Jurkat, Clone E6-1 (cell line): ENCODE data around the gene DTNA.

GRCh38 chr18:32269845-32270680, 80.2 kb downstream of the MEP1B start:
- RRBS: no CpG with 5 or more reads among the region's 20 CpGs

GRCh38 chr18:32270681-32271169, 80.9 kb downstream of the MEP1B start:
- RRBS: no CpG with 5 or more reads among the region's 6 CpGs

DNA sequence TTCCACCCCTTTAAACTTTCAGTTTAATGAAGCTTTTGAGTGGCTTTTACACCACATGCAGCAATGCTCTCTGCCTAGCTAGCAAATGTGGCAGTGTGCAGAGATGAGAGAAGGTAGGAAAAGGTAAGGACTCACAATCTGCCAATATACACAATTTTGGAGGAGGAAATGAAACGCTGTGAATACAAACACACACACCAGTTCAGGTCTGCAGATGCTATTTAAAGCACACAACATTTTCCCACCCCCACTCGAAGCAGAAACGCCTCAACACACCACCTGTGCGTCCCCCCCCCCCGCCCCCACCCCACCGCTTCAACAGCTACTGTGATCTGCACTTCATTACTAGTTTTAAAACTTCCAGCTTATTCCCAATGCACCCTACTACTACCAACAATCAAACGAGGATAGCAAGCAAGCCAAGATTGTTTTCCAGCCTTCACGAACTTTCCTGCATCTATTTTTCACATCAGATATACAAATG, 2.0 kb downstream of the GAREM1 start:
- RRBS: no CpG with 5 or more reads among the region's 8 CpGs

DNA sequence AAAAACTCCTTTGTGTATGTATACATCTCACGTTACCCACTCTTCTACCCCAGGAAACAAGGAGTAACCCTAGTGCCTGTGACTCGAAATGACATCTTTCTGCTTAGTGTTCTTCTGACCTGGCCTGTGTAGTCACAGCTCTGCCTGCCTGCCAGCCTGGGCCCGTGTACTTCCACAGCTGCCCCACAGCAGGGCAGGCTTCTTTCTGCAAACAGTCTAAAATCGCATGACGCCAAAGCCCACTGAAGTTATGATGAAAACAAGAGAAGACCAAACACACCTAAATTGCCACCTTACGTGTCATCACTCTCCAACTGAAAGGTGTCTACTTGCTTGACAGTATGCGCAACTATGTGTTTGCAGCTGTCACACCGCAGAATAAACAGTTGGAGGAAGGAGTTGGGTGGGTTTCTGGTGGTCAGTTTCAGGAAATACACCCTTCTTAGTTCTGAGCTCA, 1.5 kb downstream of the GAREM1 start:
- RRBS: no CpG with 5 or more reads among the region's 8 CpGs

DNA sequence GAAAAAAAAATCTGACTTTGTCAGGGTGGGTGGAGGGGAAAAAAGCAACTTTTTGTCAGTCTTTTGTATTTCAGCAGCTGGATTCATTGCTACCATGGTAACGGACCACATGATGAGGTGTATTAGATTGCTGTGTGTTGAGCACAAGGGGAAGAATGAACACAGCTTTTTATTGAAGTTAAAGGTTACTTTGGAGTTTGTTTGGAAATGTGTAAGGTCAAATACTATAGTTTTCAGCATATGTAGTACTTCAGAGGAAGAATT, at the start of gene DTNA:
Gene DTNA (plus strand): TSS at position 152 of the 264 bp plus-strand sequence.
- RRBS: no CpG with 5 or more reads among the region's 1 CpG

DNA sequence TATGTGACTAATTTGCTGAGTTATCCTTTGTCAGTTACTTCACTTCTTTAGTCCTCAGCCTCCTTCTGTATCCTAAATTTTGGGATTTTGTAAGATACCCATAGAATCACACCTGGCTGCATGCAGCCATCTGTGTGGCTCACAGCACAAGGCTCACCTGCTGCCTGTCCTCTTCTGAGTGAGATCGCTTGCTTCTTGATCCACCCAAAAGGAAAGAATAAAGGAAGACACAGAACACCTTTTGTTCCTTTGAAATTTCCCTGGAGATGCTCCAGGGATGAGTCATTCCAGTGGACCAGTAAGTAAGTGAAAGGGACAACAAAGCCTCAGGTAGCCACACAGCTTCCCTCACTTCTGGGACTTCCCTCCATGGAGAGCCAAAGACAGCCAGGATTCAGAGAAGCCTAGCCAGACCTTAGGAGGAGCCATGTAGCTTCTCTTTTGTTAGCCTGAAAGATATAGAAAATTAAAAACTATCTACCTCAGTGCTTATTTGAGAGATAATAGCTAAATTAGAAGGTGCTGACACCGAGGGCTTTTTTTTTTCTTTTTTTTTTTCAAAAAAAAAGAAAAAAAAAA, 97.3 kb downstream of the DTNA start:
- RRBS: no CpG with 5 or more reads among the region's 2 CpGs

- RRBS: no CpG with 5 or more reads among the region's 11 CpGs
Observed at GRCh38 chr18:34976091-34976656, 65.0 kb upstream of the MAPRE2 start.

DNA sequence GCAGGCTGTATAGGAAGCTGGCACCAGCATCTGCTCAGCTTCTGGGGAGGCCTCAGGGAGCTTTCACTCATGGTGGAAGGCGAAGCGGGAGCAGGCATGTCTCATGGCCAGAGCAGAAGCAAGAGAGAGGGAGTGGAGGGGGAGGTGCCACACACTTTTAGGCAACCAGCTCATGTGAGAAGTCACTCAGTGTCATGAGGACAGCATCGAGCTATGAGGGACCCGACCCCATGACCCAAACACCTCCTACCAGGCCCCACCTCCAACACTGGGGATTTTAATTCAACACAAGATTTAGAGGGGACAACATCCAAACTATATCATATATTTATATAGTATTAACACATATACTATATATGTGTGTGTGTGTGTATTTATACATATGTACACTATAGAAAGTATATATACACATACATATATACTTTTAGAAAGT, 6.9 kb downstream of the MAPRE2 start:
- RRBS: no CpG with 5 or more reads among the region's 4 CpGs

- RRBS: no CpG with 5 or more reads among the region's 12 CpGs
Observed at GRCh38 chr18:35491168-35492082, 6.3 kb downstream of the INO80C start.

DNA sequence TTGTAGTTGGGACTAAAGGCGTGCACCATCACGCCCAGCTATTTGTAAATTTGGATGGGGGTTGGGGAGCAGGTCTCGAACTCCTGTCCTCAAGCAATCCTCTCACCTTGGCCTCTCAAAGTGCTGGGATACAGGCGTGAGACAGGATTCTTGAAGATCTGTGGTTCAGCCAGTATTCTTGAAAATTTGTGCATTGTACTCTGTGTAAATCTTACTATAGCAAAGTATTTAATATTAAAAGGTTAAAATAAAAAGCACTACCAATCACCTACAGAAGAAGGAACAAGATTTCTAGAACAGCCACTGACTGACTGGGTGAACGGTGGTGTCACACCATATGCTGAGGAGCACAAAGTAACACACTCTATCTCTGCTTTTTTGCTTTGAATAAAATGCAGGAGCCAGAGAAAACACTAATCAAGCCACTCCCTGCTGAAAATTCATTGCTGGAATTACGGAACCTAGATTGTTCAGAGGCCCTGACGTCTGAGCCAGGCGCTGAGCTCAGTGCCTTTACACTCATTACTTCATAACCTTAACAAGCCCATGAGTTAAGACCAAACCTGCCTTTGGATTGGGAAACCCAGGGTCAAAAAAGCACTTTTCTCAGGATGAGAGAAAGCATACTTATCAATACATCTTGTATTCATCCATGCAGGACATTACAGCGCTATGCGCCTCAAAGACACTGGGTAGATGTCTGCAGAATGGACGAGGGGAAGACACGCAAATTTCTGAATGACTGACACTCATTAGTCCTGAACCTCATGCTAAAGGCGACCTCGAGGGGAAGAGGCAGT, 891 bp downstream of the INO80C start:
- RRBS: no CpG with 5 or more reads among the region's 14 CpGs

- RRBS: no CpG with 5 or more reads among the region's 9 CpGs
Observed at GRCh38 chr18:35525751-35526580, 28.2 kb upstream of the INO80C start.

- RRBS: no CpG with 5 or more reads among the region's 13 CpGs
Observed at GRCh38 chr18:35628630-35629451, 47.3 kb downstream of the GALNT1 start.

GRCh38 chr18:35667714-35668289, 86.3 kb downstream of the GALNT1 start:
- RRBS: no CpG with 5 or more reads among the region's 2 CpGs

- RRBS: no CpG with 5 or more reads among the region's 1 CpG
Observed at GRCh38 chr18:36149880-36150385, 20.2 kb downstream of the ELP2 start.

- RRBS: no CpG with 5 or more reads among the region's 3 CpGs
Observed at GRCh38 chr18:36176060-36176557, 11.2 kb upstream of the MOCOS start.

GRCh38 chr18:36176558-36177378, 10.5 kb upstream of the MOCOS start:
- RRBS: no CpG with 5 or more reads among the region's 12 CpGs

- RRBS: no CpG with 5 or more reads among the region's 31 CpGs
Observed at GRCh38 chr18:36296312-36296959, 1.1 kb upstream of the FHOD3 start.

GRCh38 chr18:36468154-36468637, 170.7 kb downstream of the FHOD3 start:
- RRBS: 81% methylated on average over 4 of the region's 9 CpGs

DNA sequence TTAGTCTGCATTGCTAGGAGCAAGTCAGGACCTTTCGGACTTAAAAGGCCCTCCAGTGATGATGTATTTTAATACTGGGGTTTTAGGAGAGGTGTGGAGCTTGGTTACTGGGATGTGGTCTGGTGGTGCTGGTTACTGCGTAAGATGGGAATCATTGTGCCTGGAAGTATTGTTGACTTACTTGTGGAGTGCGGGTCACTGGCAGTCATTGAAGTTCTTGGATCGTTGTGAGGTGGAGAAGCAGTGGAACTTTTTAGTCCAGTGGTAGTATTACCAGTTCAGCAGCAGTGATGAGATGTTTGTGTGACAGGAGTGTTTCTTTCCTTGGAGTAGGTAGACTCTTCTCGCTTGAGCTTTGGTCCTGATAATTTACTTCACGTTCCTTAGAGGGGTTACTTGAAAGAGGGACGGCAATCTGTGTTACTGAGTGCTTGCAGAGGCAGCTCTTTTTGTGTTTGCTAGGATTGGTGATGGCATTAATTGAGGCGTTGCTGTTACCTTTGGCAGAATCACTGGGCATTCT, 761 bp downstream of the KIAA1328 start:
- RRBS: no CpG with 5 or more reads among the region's 8 CpGs

DNA sequence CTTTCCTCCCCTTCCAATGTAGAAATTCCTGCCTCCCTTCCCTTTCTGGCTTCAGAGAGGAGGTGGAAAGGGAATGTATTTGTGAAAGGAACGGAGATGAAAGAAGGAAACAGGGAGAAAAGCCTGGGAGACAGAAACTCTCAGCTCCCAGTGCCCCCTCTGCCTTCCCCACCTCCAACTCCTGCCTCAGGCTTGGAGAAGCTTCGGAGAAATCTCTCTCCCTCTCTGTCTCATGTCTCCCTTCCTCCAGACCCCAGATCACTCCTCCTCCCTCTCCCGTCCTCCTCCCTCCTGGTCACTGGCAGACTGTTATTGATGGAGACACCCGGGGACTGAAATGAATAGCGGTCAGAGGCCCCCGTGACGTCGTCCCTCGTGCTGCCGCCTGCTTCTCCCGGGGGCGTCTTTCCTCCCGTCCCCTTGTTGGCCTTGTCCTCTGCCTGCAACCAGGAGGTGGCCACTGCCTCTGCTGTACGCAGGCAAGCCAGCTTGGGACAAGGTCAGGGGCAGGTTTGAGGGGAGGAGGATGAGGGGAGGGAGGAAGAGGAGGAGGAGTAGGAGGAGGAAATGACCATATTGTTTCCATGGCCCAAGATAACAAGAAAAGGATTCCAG, 78.3 kb downstream of the CELF4 start:
- RRBS: 25% methylated on average over 8 of the region's 14 CpGs